ENCODE measurements around a stretch of chr10.

DNA sequence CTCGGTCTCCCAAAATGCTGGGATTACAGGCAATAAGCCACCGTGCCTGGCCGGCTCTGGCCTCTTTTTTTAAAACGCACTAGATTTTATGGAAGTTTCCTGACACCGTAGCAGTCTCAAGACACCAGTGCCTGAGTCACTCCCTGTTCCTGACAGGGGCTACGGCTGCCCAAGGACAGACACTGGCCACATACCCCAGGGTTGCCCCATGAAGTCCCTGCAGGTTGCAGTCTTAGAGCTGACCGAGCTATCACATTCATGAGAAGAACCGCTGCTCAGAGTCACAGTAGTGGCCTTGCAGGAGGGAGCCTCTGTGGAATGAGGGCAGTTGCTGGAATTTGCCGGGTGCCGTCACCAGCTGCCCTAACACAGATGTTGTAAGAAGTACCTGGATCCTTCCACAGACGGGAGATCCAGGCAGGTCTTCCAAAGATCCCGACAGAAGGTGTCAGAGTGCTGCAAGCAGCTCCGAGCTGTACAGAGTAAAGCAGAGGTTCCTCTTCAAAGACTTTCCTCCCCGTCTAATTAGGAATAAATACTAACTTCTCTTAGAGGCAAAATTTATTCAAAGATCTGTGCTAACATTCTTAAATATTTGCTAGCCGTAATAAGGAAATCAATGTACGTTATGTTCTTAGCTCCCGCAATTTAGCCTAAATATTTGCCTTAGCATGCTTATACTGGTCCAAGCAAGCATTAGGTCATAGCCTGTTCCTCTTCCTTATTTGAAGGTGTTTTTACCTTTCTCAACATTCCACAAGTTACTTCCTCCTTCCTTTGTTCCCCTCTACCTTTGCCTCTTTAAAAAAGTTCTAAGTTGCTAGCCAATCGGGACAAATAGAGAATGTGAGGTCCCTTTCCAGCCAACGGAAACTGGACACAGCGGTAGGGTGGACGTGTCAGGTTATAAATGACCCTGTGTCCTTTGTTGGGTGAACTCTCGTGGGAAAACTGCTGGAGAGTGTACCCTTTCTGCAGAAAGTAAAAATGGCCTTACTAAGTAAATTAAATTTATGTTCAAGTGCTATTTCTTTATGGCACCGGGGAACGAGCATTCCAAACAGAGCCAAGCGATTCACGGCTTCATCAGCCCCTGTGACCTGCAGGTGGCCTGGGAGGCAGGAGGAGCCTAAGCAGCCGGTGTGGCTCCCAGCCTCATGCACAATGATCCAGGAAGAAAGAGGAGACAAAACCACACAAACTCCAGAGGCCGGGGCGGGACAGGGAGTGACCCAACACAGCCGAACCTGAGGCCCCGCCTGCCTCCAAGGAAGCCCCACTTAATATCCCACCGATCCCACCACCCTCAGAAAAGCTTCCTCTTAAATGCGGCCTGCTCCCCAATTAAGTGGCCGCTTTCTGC, 19.2 kb downstream of the CTBP2 start:
- RRBS, result 75% methylated on average over 5 of the region's 34 CpGs

GRCh38 chr10:125025765-125026621, 1.9 kb downstream of the CTBP2 start:
- RRBS, result 92% methylated on average over 6 of the region's 37 CpGs

GRCh38 chr10:125047857-125048571, 20.1 kb upstream of the CTBP2 start:
- RRBS, result no CpG with 5 or more reads among the region's 11 CpGs

DNA sequence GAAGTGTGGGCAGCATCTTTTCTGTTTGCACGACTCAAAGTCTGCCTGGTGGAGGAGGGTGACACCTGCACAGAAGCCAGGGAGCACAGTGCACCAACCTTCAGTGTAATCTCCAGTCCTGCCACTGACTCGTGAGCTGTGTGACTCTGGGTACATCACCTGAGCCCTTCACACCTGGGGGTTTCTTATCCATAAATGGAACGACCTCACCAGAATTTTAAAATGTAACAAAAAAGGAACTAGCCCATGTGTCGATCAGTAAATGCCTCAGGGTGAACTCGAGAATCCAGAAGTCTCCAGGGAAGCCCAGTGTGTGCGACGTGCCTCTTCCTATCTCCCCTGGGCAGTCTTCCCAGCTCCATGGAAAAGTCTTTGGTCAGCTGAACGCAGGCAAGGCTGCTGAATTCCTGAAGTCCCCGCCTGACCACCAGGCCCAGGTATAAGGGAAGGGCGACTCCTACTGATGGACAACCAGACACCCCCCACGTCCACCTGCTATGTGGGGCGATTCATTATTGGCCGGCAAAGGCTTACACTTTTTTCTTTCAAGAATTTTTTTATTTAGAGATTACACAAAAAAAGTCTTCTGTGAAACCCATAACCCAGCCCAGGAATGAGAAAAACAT, 38.8 kb upstream of the CTBP2 start:
- RRBS, result no CpG with 5 or more reads among the region's 13 CpGs

- RRBS, result 90% methylated on average over 2 of the region's 15 CpGs
These were observed 78.0 kb upstream of the CTBP2 start for GRCh38 chr10:125105789-125106440.

DNA sequence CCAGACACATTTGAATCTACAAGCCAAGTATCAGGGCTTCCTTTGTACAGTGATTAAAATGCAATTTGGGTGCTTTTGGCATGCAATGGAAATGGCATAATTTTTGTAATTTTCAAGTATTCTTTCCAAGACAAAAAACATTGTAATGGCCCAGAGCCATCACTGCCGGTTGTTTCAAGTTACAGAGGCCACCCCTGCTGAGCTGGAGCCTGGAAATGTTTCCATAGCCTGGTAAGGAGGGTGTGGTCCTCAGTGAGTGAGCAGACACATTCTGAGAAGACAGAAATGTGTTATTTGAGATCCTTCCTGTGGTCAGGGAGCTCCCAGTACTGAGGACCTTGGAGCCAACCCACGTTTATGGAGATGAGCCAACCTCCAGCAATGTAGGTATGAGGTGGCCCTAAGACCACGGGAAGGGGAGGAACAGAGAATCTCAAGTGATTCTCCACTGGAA, 20.9 kb downstream of the TEX36 start:
- RRBS, result no CpG with 5 or more reads among the region's 3 CpGs

DNA sequence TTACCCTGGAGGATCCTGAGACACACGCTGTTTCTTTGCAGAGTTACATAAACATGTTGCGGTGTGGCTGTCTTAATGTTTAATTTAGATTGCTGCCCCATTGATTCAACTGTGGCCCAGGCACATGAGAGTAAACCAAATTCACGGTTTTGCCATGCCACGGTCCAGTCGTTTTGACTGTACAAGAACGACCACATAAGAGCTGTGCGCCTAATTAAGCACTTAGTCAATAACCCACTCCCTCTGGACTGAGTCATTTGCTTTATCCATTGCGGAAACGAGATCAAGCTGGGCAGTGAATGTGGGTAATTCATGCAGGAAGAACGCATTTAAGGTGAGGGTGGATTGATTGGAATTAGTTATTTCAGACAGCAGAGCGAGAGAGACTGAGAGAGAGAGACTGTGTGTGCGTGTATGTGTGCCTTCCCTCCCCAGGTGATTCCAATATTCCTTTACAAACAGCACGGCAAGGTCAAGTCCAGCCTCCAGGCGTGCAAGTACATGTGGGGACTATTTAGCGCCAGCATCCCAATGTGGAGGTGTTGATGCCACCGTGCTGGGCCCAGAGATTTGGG, 8.3 kb upstream of the TEX36 start:
- RRBS, result no CpG with 5 or more reads among the region's 16 CpGs

DNA sequence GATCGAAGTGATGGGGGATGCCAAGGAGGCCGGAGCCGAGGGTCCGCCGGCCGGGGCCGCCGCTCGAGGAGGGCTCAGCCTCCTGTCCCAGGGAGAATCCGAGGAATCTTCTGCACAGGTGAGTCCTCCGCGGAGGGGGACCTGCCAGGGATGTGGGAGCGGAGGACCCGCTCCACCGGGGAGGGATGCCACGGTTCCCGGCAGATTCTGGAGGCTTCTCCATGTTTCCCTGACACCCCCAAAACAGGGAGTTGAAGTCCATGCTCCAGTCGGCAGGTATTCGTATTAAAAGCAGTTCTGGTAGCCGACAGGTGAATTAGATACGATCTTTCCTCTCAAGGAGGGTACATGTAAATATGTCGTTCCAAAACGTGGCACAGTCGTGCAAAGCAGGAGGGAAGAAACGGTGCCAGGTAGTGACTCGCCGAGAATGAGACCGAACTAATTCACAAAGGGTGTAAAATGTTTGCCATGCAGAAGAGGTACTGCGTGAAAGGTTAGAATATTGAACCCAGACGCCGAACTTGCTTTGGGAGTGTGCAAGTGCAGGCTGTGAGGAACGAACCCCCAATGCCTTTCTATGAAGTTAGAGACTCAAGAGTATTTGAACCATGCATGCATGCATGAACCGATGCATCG, 408 bp downstream of the EDRF1 start:
- RRBS, result no CpG with 5 or more reads among the region's 34 CpGs

GRCh38 chr10:125896160-125896372, 298 bp upstream of the FANK1 start:
- RRBS, result 35% methylated on average over 14 of the region's 37 CpGs

- RRBS, result no CpG with 5 or more reads among the region's 2 CpGs
These were observed 6.6 kb downstream of the FANK1 start for GRCh38 chr10:125902927-125903320.

DNA sequence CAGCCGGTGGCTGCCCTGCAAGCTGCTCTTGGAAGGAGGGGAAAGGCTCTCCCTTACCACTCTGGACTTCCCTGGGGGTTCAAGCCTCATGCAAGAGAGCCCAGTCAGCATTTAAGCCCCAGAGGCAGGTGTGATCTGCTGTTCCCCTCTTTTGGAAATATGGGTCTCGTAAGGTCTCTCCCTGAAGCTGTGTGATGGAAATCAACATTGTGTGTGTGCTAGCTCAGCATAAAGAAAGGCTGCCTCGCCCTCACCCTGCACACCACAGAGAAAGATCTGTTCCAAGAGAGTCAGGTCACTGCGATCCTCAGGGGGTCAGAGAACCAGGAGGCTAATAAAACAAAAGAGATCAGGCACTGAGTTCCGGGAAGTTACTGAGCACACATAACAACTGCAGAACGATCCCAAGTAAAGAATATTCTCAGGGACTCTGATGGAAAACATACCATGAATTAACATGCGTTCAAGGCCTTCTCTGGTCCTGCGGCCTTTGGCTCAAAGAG, 212.4 kb downstream of the ADAM12 start:
- RRBS, result no CpG with 5 or more reads among the region's 8 CpGs

DNA sequence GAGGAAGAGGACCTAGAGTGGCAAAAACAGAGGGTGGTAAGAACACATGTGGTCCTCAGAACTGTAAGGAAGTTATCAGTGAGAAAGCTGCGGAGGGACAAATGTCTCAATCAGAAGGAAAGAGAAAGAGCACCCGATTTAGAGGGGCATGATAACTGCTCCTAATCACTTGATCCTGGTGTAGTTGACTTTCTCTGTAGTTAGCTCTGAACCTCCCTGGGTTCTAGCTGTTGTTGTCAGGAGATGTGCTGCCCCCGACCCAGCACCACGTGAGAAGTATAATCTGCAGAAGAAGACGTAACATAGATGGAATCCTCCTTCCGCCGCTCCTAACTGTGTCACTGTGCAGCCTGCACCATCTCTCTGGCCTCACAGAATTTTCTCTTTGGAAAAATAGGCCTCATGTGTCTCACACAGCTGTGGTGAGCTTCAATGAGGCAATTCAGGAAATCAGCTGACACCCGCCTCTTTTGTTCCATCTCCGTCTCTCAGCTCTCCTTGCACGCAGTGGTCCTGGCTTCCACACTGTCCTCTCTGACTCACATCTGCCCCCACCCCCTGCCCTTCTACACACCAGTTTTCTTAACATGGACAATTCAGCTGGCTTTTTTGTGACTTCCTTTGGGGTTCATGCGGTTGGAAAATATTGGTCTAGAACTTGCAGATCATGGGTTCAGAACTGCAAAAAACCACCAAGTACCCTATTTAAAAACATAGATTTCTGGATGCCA, 7.2 kb downstream of the C10orf90 start:
- RRBS, result no CpG with 5 or more reads among the region's 11 CpGs

- RRBS, result no CpG with 5 or more reads among the region's 5 CpGs
These were observed 38.3 kb upstream of the DOCK1 start for GRCh38 chr10:126866951-126867359.

DNA sequence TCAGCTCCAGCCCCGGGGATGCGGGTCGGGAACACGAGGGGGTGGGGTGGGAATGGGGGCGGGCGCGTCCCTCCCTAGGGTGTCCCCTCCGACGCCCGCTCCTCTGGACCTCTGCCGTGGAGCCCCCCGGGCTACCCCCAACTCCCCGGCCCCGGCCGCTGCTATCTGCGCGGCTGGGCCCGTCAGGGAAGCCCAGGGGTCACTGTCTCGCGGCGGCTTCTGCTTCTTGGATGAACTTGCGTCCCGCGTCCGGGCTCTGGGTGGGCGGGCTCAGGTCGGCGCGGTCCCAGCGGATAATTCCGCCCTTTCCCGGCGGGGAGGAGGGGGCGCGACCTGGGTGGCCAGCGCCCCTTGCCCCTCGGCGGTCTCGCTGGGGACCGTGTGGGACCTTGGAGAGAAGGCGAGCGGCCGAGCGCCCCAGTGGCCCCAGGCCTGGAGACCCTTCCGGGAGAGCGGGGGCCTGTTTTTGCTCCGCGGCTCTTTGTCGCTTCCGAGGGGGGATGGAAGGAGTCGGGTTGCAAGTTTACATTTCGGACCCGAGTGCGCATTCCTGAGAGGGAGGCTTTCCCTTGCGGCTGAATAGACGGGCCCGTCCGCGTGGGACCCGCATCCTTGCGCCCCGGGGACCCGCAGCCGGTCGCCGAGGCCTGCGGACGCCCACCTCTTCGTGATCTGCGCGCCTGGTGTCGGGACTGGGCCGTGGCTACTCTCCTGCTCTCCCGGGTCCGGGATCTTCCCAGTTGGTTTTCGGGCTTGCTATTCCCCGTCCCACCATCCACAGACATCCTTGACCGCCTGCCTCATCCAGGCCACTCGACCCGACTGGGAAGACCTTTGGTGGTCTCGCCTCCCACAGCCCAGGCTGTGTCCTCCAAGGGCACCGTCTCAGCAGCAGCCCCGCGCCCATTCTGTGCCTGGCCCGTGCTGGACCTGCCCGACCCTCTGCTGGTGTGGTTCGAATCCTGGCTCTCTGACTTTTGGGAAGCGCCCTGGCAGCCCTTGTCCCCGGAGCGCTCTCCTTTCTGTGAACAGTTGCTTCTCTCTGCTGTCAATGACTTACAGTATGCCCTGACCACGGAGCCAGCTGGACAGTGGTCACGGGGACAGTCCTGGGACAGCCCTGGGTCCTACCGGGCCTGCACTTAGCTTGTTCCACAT, 903 bp downstream of the DOCK1 start:
- RRBS, result 2% methylated on average over 25 of the region's 93 CpGs

GRCh38 chr10:127163448-127163929, 32.9 kb downstream of the INSYN2A start:
- RRBS, result no CpG with 5 or more reads among the region's 7 CpGs

- RRBS, result no CpG with 5 or more reads among the region's 7 CpGs
These were observed 58.6 kb downstream of the CLRN3 start for GRCh38 chr10:127834092-127834610.

- RRBS, result no CpG with 5 or more reads among the region's 12 CpGs
These were observed 6.2 kb downstream of the CLRN3 start for GRCh38 chr10:127886439-127887050.

DNA sequence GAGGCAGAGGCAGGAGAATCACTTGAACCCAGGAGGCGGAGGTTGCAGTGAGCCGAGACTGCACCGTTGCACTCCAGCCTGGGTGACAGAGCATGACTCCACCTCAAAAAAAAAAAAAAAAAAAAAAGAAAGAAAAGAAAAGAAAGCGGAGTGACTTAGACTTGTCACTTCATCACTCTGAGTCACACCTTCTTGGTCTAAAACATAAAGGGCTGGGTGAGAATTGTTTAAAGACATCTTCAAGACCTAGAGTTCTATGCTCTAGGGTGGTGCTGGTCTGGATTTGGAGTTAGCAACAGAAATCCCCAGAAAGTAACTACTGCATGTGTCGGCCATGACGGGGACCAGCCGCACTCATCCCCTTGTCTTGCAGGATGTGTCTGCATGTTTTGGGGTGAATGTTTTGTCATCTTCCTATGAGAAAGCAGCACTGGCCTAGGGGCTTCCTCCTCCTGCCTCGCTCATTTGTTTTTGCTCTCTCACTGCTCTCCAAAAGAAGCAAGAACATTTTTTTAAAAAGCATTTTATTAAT, 83.5 kb downstream of the PTPRE start:
- RRBS, result no CpG with 5 or more reads among the region's 8 CpGs

- RRBS, result no CpG with 5 or more reads among the region's 1 CpG
These were observed 81.6 kb downstream of the MKI67 start for GRCh38 chr10:128044603-128045004.

DNA sequence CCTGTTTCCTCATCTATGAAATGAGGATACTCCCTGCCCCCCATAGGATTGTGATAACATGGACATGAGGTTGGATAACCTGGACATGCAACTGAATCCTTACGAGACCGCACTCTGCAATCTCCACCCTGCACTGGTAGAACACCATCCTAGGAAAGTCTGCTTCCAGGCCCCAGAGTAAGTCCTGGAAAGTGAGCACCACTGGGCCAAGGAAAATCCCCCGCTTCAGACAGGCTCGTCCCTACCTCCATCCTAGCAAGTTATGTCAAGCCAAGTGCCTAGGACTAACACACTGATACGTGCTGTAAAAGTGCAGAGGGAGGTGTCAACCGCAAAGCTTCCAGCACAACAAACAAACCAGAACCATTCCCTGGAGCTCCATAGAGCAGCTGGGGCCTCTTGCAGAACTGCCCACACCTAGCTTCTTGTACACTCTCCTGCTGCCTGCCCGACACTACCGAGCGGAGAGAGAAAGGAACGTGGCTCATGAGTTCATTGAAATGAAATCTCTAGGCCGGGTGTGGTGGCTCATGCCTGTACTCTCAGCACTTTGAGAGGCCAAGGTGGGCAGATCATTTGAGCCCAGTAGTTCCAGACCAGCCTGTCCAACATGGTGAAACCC, 73.7 kb downstream of the MKI67 start:
- RRBS, result no CpG with 5 or more reads among the region's 11 CpGs

Measured in AG04449 (cell line).